ENCODE measurements around a stretch of chr9.

DNA sequence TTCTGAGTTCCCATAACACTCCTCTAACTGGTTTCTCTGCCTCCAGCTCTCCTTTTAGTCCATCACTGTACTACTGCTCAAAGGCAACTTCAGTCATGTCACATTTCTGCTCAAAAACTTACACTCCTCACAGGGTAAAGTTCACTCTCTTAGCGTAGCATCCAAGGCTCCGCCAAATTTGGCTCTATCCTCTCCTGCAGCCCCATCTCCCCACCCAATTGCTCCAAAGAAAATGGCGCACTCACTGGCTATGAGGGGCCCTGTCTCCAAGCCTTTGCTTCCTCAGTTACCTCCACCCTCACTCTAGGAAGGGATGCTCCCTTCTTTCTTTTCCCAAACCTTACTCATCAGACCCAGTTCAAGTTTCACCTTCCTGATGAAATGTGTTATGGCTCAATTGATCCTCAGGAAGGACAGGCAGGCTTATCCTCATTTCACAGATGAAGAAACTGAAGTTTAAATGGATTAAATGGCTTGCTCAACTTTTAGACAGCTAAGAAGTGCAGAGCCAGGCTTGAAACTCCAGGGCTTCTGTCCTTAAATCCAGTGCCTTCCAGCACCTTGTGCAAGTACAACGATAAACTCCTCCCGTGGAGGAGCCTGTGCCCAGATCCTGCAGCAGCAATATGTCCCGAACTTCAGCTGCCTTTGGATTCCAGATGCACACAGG is 199.3 kb downstream of the CRB2 start:
- PRO-cap, 3 experiments: no peak in any of the 3 experiments
- RRBS: no CpG with 5 or more reads among the region's 6 CpGs

GRCh38 chr9:123642377-123643141 is 286.6 kb downstream of the CRB2 start:
- PRO-cap, 3 experiments: no peak in any of the 3 experiments
- RRBS: no CpG with 5 or more reads among the region's 9 CpGs

DNA sequence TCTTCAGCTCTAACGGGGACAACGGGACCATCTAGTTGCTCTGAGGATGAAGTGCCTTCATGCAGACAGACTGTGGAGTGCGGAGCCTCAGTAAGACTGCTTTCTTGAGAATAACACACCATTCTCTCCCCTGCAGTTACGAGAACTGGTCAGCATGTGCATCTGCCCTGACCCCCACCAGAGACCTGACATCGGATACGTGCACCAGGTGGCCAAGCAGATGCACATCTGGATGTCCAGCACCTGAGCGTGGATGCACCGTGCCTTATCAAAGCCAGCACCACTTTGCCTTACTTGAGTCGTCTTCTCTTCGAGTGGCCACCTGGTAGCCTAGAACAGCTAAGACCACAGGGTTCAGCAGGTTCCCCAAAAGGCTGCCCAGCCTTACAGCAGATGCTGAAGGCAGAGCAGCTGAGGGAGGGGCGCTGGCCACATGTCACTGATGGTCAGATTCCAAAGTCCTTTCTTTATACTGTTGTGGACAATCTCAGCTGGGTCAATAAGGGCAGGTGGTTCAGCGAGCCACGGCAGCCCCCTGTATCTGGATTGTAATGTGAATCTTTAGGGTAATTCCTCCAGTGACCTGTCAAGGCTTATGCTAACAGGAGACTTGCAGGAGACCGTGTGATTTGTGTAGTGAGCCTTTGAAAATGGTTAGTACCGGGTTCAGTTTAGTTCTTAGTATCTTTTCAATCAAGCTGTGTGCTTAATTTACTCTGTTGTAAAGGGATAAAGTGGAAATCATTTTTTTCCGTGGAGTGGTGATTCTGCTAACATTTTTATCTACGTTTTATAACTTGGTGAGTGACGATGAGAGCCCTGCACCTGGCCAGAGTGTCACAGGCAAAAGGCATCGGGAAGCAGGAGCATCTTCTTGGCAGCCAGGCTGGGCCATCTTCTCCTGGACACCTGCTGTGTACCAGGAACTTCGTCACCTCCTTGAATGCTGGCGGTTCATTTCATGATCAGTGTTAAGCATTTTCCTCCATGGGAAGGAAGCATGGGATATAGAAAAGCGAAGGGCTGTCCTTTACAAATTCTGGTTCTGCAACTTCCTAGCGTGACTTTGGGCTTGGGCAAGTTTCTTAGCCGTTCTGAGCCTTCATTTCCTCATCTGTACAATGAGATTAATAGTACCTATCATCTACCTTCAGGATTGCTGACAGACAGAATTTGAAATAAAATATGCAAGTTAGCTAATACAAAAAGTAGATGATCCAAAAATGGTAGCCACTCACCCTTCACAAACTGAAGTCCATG is 64.1 kb downstream of the PSMB7 start:
- PRO-cap, 3 experiments: no peak in any of the 3 experiments
- RRBS: no CpG with 5 or more reads among the region's 24 CpGs

DNA sequence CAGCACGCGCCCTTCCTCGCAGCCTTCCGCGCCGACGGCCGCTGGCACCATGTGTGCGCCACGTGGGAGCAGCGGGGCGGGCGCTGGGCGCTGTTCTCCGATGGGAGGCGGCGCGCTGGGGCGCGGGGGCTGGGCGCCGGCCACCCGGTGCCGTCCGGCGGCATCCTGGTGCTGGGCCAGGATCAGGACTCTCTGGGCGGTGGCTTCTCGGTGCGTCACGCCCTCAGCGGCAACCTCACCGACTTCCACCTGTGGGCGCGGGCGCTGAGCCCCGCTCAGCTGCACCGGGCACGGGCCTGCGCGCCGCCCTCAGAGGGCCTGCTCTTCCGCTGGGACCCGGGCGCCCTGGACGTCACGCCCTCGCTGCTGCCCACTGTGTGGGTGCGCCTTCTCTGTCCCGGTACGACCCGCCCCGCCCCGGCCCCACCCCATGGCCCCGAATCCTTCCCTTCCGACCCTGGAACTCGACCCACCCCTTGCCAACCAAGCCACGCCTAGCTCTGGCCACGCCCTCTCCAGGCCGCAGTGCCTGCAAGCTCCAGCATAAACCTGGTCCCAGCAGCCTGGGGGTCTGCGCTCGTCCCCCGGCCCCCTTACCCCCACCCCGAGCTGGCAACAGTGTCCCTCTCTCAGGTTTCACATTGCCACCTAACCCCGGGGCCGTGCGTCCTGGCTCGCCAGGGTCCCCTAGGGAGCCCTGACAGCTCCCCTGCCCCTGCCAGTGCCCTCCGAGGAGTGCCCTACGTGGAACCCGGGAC is 3.2 kb downstream of the ADGRD2 start:
- PRO-cap, 3 experiments: no peak in any of the 3 experiments
- RRBS: 22% methylated on average over 22 of the region's 70 CpGs

DNA sequence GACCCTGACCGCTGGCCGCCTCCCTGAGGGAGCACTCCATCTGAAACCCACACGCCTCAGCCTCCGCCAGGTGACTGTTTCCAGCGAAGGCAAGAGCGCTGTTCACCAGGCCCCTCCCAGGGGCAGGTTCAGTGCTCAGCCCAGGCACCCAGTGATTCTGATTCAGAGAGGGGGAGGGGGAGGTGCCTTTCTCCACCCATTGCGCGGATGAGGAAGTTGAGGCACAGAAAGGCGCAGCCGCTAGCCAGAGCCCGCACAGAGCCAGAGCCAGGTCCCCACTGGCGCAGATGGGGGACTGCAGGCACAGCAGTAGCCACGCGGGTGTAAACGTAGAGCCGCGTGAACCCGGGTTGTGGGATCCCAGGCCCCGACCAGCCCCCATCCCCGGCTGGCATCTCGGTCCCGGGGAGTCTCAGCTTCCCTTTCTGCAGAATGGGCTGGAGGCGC is 27.1 kb downstream of the ADGRD2 start:
- PRO-cap, 3 experiments: no peak in any of the 3 experiments
- RRBS: 6% methylated on average over 5 of the region's 23 CpGs

GRCh38 chr9:124504574-124505749 is 2.2 kb downstream of the NR5A1 start:
- PRO-cap, 3 experiments: no peak in any of the 3 experiments
- RRBS: 4% methylated on average over 54 of the region's 134 CpGs

DNA sequence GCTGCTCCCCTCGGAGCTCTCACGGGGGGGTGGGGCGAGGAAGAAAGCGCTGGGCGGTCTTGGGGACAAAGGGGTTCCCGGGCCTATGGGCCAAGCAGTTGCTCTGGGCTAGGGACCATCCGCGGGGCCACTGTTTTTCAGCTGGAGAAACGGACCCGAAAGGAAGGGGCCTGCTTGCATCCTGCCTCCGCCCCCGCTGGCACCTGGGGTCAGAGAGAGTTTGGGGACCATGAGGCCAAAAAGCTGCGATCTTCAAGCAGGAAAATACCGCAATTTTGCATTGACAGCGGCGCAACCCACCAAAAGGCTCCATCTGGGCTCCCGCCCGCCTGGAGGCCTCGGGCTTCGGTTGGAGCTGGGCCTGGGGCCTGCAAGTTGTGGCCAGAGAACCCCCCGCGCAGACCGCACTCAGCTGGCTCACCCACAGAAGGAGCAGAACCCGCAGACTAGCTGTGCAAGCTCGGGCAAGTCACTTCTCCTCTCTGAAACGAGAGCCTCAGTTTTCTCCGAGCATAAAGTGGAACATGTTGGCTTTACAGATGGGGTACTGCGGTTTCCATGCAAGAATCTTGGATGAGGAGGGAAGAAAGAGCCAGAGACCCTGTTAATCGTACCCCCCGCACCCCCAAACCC is 1.3 kb downstream of the NR5A1 start:
- PRO-cap, 3 experiments: no peak in any of the 3 experiments
- RRBS: 56% methylated on average over 4 of the region's 30 CpGs

- PRO-cap, 3 experiments: no peak in any of the 3 experiments
- RRBS: no CpG with 5 or more reads among the region's 15 CpGs
These were observed 13.6 kb upstream of the NR5A1 start for GRCh38 chr9:124520490-124521510.

DNA sequence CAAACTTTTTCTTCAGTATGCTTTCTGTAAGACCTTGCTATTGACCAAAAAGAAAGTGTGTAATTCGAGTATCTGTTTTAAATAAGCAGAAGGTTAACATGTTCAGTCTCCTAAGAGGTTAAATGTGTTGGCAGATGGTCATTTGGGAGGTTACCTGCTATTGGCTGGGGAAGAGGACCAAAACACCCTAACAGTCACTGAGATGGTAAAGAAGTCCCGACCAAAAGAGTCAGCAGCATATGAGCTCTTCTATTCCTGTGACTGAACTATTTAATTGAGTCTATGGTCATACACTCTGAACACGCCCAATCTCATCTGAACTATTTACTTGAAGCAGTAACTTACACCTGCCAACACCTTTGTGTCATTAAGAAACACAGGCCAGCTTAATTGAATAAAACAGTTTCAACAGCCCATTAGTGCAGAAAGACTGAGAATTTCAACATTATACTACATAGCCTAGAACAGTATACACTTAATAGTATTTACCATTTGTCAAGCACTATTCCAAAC is 47.8 kb downstream of the NR6A1 start:
- PRO-cap, 3 experiments: no peak in any of the 3 experiments
- RRBS: no CpG with 5 or more reads among the region's 3 CpGs

- PRO-cap, 3 experiments: no peak in any of the 3 experiments
- RRBS: no CpG with 5 or more reads among the region's 21 CpGs
These were observed 18.4 kb upstream of the WDR38 start for GRCh38 chr9:124834502-124835552.

DNA sequence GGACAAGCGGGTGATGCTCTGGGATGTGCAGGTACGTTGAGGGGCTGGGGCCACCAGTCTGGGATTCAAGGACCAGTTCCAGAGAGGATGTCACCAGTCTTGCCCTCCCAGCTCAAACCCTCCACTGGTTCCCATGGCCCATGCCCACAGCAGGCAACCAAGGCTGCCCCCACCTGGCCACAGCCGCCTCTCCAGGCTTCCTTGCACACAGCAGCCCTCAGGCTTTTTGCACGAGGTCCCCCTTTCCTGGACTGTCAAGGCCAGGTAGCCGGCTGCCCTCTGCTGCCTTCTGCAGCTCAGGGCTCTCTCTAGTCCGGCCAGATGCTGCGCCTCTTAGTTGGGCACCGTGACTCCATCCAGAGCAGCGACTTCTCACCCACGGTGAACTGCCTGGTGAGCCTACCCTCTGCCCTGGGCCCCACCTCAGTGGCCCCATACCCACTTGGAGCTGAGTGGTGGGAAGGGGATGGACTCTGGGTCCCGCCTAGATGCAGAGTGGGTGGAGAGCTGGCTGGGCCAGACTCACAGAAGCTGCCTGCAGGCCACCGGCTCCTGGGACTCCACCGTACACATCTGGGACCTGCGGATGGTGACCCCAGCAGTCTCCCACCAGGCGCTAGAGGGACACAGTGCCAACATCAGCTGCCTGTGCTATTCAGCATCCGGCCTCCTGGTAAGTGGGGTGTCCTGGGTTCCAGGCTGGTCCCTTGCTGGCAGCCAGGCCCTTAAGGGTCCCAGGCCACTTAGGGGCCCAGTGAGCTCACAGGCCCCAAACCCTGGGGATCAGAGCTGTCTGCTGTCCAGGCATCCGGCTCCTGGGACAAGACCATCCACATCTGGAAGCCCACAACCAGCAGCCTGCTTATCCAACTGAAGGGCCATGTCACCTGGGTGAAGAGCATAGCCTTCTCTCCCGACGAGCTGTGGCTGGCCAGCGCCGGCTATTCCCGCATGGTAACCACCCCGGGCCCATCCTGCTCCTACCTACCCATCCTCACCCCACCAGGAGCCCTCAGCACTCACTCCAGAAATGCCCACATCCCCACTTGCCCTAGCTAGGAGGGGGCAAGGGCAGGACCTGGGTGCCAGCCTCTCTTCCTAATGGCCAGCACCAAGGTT is 3.0 kb downstream of the WDR38 start:
- PRO-cap, 3 experiments: no peak in any of the 3 experiments
- RRBS: 63% methylated on average over 4 of the region's 23 CpGs

- PRO-cap, 3 experiments: no peak in any of the 3 experiments
- RRBS: no CpG with 5 or more reads among the region's 1 CpG
These were observed 9.2 kb upstream of the GOLGA1 start for GRCh38 chr9:124950056-124950410.

DNA sequence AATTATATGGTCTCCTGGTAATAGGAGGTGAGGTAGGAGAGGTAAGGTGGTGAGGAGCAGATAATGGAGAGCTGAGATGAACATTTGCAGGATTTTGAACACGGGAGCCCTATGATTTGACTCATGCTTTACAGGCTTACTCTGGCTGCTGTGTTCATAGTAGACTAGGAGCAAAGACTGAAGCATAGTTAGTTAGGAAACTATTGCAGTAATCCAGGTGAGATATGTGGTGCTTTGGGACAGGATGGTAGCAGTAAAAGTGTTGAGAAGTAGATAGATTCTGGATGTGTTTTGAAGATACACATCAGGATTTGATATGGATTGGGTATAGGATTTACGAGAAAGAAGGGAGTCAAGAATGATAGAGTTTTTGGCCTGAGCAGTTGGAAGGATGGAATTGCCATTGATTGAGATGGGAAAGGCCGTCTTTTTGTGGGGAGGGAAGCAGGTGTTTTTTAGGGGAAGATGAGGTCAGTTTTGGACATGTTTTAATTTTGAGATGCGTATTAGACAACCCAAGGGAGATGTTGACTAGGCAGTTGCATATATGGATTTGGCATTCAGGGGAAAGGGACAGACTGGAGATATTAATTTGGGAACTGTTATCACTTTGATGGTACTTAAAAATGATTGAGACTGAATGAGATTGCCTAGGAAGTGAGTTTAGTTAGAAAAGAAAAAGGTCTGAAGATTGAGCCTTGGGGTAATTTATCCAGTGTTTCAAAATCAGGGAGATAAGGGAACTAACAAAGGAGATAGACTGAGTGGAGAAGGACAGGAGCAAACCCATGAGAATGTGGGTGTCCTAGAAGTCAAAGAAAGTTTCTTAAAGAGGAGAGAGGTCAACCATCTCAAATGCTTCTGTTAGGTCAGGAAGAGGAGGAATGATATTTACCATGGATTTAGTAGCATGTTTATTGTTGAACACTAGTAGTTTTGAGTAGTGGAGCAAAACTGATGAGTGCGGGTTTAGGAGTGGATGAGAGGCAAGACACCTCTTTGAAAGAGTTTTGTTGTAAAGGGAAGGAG is 27.9 kb downstream of the GAPVD1 start:
- PRO-cap, 3 experiments: no peak in any of the 3 experiments
- RRBS: no CpG with 5 or more reads among the region's 5 CpGs

DNA sequence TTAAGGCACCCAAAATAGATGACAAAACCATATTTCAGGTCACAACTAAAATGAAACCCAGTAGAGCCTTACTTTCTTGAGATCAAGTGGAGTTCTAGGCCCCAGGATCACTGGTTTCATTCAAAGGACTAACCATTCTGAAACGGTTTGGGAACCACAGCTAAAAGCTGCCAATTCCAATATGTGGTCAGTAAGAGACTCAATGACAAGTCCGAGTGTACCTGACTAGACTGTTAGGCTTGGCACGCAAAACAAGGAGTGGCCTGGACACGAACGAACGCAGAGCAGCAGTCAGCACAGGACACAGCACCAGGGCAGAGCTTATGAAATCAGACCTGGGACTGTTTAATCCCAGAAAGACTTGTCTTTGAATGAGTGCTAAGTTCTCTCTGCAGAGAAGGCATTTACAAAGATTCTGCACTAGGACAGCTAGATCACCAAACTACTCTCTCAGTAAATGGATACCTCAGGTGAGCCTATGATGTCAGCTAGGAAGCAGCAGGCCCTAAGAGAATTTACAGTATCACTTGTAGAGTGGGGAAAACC is 213.8 kb downstream of the GAPVD1 start:
- PRO-cap, 3 experiments: no peak in any of the 3 experiments
- RRBS: no CpG with 5 or more reads among the region's 6 CpGs

- PRO-cap, 3 experiments: no peak in any of the 3 experiments
- RRBS: no CpG with 5 or more reads among the region's 4 CpGs
These were observed 75.3 kb downstream of the MAPKAP1 start for GRCh38 chr9:125631726-125632098.

DNA sequence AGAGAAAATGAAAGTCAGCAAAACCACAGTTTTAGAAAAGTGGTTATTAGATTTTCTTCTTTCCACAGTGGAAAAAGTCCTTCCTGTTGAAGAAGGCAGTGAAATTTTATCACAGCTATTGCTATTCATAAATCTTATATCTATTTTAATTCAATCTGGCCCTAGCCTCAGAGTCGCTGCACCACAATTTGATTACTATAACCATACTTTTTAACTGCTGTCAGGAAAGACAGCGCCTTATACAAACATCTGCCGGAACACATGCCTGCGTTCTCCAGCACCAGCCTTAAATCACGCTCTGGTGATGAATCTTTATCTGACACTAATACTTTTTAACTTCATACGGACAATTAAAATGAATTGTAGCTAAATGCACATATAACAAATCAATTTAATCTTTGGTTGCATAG is 60.3 kb downstream of the MAPKAP1 start:
- PRO-cap, 3 experiments: no peak in any of the 3 experiments
- RRBS: no CpG with 5 or more reads among the region's 6 CpGs

DNA sequence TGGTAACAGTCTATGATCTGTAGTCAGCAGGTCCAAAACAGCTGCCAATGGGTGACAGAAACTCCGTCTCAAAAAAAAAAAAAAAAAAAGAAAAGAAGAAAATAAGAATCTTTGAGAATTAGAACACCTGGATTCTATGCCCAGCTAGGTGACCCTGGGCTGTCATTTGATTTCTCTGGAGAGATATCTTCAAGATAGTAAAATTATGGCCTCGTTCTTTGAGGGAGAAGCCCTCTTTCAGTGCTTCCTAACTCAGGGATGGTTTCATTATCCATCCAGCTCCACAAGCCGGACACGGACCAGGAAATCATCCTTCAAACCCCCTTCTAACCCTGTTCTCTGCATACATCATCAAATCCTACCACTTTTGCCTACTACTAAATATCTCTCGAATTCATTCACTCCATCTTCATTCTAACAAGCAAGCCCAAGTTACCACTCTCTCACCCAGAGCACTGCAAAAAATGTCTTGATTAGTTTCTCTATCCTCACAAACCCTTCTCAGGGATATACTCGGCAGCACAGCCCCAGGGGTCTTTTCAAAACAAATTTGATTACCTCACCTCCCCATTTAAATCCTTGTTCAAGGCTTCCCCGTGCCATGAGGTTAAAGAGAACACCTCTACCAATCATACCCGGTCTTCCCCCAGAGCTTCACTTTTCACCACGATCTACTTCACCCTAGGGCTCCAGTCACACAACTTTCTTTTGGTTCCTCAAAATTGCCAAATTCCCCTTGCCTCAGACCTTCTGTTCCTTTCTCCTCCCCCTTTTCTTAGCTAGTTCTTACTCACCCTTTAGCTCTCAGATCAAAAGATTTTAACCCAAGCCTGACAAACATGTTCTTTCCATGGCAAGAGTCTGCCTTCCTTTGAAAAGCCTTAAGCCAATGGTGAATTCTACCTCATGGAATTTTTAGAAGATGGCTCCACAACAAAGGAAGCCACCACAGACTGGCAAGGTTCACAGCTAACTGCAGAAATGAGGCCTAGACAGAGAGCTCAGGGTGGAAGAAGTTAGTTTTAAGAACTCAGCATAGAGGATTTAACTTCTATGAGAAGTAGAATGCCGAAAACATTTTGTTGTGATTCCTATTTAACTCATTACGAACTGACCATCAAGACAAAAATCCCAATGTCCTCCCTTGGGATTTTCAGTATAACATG is 56.9 kb downstream of the MAPKAP1 start:
- PRO-cap, 3 experiments: no peak in any of the 3 experiments
- RRBS: no CpG with 5 or more reads among the region's 11 CpGs

DNA sequence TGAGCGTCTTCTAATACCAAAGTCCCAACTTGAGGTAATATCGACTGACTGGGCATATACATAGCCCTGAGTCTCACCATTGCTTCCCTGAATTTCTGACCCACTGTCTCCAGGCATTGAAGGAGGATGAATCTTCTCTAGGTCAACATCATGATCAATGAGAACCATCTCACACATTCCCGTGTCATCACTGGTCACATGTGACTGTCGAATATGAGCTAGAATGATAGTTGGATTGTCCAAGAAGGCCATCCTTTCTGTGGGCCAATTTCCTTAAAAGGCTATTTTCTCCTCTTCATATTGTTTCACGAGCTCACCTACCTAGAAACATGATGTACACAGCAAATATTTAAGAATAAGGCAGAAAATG is 34.7 kb downstream of the MAPKAP1 start:
- PRO-cap, 3 experiments: no peak in any of the 3 experiments
- RRBS: no CpG with 5 or more reads among the region's 5 CpGs

DNA sequence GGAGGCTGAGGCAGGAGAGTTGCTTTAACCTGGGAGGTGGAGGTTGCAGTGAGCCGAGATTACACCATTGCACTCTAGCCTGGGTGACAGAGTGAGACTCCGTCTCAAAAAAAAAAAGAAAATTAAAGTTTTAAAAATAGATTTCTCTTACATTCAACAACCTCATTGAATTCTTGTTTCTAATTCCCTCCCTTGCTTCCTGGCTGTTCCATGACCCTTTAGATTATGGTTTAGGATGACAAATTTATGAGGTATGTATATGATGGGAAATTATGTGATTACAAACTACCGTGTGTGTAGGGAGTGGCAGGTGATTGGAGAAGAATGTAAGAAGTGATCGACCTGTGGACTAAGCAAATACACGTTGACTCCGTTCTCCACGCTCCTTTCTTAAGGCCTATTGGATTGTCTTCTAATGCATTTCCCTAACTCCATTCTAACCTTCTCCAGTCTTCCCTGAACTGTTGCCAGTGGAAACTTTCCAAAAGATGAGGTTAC is 36.5 kb downstream of the MVB12B start:
- PRO-cap, 3 experiments: no peak in any of the 3 experiments
- RRBS: no CpG with 5 or more reads among the region's 7 CpGs

GRCh38 chr9:126376240-126377194 is 49.9 kb downstream of the MVB12B start:
- PRO-cap, 3 experiments: no peak in any of the 3 experiments
- RRBS: no CpG with 5 or more reads among the region's 18 CpGs